SEM (cell line): Measurements from ENCODE around the genes FAM89B, RELA, OVOL1, CFL1 and MUS81.

- PRO-cap = unidirectional peak, minus-strand start at chr11:65430213
These were observed 43.5 kb downstream of the FRMD8 start for GRCh38 chr11:65429683-65430496.

DNA sequence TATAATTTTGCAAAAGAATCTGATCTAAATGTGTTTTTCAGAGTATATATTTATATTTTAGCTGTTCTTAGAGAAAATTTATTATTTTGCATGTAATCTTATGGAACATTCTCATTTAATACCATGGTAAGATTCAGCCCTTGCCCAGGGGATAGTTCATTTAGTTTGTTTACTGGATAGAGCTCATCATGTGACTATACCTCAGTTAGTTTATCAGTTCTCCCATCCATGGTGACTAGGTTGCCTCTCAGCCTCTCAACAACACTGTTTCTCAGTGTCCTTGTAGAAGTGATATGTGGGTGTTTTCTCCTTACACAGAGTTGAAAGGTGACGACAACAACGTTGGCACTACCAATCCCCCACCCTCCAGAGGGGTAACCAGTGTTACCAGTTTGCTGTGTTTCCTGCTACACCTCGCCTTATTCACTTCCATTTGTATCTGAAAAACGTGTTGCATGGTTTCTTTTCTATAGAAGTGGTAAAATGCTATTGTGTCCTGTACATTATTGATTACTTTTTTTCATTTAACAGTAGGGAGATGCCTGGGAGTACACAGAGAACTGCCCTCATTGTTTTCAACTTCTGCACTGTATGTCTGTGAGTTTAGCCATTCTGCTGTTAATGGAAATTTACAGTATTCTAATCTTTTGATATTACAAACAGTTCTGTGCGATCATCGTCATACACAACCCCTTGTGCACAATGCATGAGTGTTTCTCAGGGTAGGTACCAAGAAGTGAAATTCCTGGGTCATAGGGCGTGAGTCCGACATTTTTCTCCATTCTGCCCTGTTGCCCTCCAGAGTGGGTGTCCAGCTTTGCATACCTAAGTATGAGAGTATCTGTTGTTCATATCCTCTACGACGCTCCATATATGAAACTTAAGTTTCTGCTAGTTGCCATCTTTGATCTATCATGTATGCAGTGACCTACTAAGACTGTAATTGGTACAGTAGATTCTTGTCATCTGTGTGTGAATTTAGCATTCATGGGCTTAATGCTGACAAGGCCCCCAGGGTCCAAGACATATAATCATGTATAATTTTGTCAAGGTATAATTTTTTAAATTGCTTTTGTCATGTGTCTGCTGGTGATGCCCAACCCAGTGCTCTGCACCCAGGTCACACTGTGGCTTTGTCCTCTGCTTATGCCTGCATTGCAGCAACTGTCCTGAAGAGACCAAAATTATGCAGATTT, 47.9 kb downstream of the FRMD8 start:
- PRO-cap = no peak

DNA sequence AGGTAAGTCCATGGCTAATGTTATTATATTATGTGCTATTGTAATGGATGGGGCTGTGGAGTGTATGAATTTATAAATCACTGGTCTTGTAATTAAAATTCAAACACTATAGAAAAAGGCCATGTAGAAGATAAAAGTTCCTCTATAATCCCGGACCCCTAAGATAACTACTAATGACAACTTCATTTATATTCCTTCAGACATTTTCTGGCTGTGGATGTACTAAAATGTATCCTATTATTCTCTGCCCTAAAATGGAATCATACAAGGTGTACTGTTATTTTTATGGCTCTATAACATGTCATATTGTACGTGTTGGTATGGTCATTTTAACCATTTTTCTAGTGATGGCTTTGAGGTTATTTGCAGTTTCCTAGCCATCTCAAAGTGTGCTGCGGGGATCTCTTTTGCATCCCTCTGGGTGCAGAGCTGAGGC, 48.7 kb downstream of the FRMD8 start:
- PRO-cap = no peak

- PRO-cap = no peak
These were observed 59.1 kb downstream of the FRMD8 start for GRCh38 chr11:65445333-65446194.

- PRO-cap = no peak
These were observed 63.4 kb downstream of the FRMD8 start for GRCh38 chr11:65449945-65450144.

DNA sequence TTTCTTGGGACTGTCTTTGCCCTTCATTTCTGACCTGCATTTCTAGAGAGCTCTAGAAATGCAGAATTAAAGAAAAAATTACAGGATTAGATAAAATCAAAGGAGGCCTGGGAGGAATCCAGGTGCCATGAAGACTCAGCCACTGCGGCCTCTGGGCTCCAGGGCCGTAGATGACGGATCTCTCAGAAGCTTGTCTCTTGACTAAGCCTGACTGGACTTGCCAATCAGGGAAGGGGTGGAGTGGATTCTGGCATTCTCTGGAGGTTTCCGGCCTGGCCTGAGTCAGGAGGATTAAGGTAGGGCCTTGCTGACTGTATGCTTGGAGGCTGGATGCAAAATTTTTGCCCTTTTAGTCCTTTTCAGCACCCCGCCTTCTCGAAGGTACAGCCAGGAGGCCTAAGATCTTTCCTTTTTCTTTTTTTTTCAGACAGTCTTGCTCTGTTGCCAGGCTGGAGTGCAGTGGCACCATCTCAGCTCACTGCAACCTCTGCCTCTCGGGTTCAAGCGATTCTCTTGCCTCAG, 31.0 kb upstream of the SCYL1 start:
- PRO-cap = no peak

DNA sequence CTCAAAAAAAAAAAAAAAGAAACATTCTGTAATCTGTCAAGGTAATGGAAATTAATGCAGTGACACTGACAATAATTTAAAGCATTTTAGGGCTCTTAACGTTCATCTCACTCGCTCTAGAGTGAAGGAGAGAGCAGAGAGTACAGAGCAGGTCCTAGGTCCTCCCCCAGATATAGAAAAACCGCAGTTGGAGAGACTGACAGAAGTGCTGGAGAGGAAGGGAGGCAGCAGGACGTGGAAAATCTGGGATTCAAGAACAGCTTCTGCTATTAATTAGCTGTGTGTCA, 28.7 kb upstream of the SCYL1 start:
- PRO-cap = no peak

GRCh38 chr11:65571938-65572629, at the start of gene FAM89B:
TSS of gene FAM89B (plus strand) at chr11:65572538.
- PRO-cap = bidirectional peak, plus-strand start at chr11:65572526, minus-strand start at chr11:65572248

DNA sequence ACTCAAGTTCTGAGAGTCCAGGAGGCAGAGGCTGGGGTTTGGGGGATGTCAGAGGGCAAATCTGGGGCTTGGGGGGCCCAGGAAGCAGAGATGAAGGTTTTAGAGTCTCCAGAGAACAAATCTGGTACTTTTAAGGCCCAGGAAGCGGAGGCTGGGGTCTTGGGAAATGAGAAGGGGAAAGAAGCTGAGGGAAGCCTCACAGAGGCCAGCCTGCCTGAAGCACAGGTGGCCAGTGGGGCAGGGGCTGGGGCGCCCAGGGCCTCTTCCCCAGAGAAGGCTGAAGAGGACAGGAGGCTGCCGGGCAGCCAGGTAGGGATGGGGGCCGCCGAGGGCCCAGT, 7.6 kb downstream of the EHBP1L1 start:
- PRO-cap = no peak

DNA sequence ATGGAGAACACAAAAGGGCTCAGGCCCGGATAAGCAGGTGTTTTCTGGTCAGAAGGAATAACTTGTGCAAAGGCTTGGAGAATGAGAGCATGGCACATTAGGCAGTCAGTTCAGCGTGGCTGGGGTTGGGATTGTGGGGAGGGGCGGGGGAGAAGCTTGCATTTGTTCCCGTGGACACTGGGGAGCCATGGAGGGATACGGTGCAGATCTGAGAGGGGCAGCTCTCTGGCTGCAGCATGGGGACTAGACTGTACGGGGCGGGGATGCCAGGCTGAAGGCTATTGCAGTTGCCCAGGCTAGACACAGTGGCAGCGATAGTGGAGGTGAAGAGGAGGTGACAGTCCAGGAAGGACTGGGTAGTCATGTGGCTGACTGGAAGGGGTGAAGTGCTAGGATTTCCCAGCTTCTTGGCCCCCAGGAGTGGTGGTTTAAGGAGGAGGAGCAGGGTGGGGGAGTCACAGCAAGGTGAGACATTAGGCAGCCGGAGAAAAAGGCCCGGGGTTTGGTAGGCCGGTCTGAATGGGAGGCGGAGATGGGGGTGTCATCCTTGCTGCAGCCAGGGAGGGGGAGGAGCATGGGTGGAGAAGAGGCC, 5.9 kb downstream of the SIPA1 start:
- PRO-cap = no peak

GRCh38 chr11:65662673-65663632, at the start of gene RELA:
TSS of gene RELA (minus strand) at chr11:65662916.
- PRO-cap = bidirectional peak, plus-strand start at chr11:65663228, minus-strand start at chr11:65662944; unidirectional peak, plus-strand start at chr11:65663472

DNA sequence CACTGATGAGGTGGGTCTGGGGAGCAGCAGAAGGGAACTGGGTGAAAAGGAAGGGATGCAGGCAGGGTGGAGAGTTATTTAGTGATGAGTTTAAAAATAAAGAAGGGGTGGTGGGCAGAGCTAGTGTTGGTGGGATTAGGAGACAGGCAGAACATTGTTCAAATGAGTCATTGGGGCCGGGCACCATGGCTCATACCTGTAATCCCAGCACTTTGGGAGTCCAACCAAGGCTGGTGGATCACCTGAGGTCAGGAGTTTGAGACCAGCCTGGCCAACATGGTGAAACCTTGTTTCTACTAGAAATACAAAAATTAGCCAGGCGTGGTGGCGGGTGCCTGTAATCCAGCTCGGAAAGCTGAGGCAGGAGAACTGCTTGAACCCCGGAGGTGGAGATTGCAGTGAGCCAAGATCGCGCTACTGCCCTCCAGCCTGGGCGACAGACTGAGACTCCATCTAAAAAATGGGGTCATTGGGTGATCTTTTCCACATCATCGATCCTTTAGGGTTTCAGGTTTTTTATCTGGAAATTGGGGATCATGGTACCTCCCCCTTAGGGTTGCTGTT, 1.9 kb downstream of the KAT5 start:
- PRO-cap = no peak

GRCh38 chr11:65779429-65780638, 942 bp downstream of the AP5B1 start:
- PRO-cap = unidirectional peak, plus-strand start at chr11:65780187

- PRO-cap = no peak
These were observed 647 bp upstream of the AP5B1 start for GRCh38 chr11:65781157-65782088.

GRCh38 chr11:65786208-65787273, at the start of gene OVOL1:
TSS of gene OVOL1 (plus strand) at chr11:65787063.
- PRO-cap = no peak

GRCh38 chr11:65857547-65858633, at the start of gene CFL1:
TSS of gene CFL1 (minus strand) at chr11:65858180.
- PRO-cap = bidirectional peak, plus-strand start at chr11:65857658, minus-strand start at chr11:65857637; bidirectional peak, plus-strand start at chr11:65857721, minus-strand start at chr11:65857719; bidirectional peak, plus-strand start at chr11:65857767, minus-strand start at chr11:65857765; unidirectional peak, minus-strand start at chr11:65857943; bidirectional peak, plus-strand start at chr11:65858417, minus-strand start at chr11:65858180

GRCh38 chr11:65859892-65860929, at the start of gene MUS81:
TSS of gene MUS81 (plus strand) at chr11:65860433.
- PRO-cap = bidirectional peak, plus-strand start at chr11:65860433, minus-strand start at chr11:65860305

GRCh38 chr11:65889962-65890378, 503 bp upstream of the CCDC85B start:
- PRO-cap = no peak

DNA sequence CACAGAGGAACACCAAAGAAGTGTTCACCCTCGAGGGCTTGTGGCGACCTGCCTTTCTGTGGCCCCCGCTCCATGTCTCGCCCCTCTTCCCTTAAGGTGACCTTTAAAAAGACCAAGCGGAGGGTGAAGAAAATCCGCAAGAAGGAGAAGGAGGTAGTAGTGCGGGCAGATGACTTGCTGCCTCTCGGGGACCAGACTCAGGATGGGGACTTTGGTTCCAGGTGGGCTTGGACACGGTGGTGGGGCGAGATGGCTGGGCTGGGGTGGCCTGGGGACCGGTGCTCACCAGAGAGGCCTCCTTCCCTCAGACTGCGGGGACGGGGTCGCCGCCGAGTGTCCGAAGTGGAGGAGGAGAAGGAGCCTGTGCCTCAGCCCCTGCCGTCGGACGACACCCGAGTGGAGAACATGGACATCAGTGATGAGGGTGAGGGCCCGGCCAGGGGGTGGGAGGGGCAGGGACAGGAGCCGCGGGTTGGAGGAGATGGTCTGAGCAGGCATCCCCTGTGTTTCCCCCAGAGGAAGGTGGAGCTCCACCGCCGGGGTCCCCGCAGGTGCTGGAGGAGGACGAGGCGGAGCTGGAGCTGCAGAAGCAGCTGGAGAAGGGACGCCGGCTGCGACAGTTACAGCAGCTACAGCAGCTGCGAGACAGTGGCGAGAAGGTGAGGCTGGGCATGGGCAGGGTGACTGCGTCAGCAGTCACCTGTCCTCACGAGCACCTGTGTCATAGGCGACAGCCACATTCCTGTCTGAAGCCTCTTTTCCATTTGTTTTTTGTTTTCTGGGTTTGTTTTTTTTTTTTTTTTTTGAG, 5.8 kb downstream of the SART1 start:
- PRO-cap = no peak

GRCh38 chr11:65999937-66000719, 1.8 kb downstream of the EIF1AD start:
- PRO-cap = no peak